Measurements from ENCODE around the genes GSTT2B and GGT5.

DNA sequence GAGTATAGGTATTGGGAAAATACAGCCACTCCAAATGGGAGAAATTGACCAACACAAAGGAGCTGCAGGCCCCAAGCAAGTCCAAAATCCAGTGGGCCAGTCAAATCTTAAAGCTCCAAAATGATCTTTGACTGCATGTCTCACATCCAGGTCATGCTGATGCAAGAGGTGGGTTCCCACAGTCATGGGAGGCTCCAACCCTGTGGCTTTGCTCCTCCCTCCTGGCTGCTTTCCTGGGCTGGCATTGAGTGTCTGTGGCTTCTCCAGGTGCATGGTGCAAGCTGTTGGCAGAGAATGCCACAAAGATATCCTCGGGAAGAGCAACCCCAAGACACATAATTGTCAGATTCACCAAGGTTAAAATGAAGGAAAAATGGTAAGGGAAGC lies 80.7 kb downstream of the IGLL5 start:
- PRO-cap: no peak
- RAMPAGE, long total RNA, 4 experiments: no peak in any of the 4 experiments

DNA sequence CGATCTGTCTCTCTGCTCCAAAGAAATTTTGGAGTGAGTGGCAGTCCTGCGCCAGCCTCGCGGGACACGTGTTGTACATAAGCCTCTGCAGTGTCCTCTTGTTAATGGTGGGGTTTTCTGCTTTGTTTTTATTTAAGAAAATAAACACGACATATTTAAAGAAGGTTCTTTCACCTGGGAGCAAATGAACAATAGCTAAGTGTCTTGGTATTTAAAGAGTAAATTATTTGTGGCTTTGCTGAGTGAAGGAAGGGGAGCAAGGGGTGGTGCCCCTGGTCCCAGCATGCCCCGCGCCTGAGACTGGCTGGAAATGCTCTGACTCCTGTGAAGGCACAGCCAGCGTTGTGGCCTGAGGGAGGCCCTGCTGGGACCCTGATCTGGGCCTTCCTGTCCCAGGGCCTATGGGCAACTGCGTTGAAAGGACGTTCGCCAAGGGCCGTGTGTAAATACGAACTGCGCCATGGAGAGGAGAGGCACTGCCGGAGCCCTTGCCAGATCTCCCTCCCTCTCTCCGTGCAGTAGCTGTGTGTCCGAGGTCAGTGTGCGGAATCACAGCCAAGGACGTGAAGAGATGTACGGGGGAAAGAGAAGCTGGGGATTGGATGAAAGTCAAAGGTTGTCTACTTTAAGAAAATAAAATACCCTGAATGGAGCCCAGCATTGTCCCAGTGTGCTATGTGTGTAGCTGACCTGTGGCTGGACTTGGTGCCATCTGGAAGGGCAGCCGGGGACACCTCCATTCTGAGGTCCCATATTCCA lies 17.2 kb downstream of the RSPH14 start:
- PRO-cap: no peak
- RAMPAGE, long total RNA, 4 experiments: no peak in any of the 4 experiments

- PRO-cap: no peak
- RAMPAGE, long total RNA, 4 experiments: no peak in any of the 4 experiments
Measured at GRCh38 chr22:23179816-23180300, 451 bp upstream of the BCR start.

DNA sequence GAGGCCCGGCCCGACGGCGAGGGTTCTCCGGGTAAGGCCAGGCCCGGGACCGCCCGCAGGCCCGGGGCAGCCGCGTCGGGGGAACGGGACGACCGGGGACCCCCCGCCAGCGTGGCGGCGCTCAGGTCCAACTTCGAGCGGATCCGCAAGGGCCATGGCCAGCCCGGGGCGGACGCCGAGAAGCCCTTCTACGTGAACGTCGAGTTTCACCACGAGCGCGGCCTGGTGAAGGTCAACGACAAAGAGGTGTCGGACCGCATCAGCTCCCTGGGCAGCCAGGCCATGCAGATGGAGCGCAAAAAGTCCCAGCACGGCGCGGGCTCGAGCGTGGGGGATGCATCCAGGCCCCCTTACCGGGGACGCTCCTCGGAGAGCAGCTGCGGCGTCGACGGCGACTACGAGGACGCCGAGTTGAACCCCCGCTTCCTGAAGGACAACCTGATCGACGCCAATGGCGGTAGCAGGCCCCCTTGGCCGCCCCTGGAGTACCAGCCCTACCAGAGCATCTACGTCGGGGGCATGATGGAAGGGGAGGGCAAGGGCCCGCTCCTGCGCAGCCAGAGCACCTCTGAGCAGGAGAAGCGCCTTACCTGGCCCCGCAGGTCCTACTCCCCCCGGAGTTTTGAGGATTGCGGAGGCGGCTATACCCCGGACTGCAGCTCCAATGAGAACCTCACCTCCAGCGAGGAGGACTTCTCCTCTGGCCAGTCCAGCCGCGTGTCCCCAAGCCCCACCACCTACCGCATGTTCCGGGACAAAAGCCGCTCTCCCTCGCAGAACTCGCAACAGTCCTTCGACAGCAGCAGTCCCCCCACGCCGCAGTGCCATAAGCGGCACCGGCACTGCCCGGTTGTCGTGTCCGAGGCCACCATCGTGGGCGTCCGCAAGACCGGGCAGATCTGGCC lies 1.2 kb downstream of the BCR start:
- PRO-cap: no peak
- RAMPAGE, long total RNA, 4 experiments: no peak in any of the 4 experiments

- PRO-cap: no peak
- RAMPAGE, long total RNA, 4 experiments: no peak in any of the 4 experiments
Measured at GRCh38 chr22:23192078-23192607, 11.8 kb downstream of the BCR start.

DNA sequence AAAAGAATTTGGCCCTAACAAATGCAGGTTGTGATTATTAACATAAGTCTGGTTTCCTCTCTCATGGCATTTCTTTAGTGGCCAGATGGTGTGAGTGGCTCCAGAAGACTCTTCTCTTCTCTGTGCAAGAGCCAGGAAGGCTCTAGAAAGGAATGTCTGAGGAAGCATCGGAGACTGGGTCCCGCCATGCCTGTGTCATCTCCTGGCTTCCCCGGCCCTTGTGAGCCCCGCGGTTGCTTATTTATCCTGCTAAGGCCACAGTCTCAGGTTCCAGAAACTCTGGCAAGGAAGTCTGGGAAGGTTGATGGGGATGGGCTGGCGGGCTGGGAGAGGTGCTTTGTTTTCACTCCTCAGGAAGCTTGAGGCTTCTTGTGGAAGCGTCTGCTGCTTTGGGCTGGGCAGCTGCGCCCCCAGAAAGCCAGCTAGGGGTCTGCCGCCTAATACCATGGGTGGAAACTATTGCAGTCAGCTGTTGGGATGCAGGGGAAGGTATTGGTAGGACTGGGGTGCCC lies 18.9 kb downstream of the BCR start:
- PRO-cap: no peak
- RAMPAGE, long total RNA, 4 experiments: no peak in any of the 4 experiments

GRCh38 chr22:23204808-23205430 lies 24.6 kb downstream of the BCR start:
- PRO-cap: no peak
- RAMPAGE, long total RNA, 4 experiments: no peak in any of the 4 experiments

GRCh38 chr22:23533719-23534247 lies 46.3 kb downstream of the IGLL1 start:
- PRO-cap: no peak
- RAMPAGE, long total RNA, 4 experiments: no peak in any of the 4 experiments

DNA sequence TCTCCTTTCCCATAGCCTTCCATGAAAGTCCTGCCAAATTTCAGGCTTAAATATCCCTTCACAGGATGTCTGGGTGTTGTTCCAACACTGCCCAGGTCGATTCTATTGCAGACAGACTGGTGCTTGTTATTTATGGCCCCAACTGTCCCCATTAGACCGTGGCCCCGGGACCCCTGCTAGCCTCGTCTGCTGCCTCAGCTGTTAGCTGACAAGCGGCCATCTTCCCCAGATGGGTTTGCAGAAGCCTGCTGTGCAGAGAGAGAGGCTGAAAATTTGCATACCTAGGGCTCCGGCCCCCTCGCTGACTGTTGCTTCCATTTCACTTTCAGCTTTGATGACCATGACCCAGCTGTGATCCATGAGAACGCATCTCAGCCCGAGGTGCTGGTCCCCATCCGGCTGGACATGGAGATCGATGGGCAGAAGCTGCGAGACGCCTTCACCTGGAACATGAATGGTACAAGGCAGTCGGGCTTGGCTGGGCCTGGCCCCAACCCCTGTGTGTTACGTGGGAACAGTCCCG lies 16.3 kb downstream of the SMARCB1 start:
- PRO-cap: no peak
- RAMPAGE, long total RNA, 4 experiments: no peak in any of the 4 experiments

DNA sequence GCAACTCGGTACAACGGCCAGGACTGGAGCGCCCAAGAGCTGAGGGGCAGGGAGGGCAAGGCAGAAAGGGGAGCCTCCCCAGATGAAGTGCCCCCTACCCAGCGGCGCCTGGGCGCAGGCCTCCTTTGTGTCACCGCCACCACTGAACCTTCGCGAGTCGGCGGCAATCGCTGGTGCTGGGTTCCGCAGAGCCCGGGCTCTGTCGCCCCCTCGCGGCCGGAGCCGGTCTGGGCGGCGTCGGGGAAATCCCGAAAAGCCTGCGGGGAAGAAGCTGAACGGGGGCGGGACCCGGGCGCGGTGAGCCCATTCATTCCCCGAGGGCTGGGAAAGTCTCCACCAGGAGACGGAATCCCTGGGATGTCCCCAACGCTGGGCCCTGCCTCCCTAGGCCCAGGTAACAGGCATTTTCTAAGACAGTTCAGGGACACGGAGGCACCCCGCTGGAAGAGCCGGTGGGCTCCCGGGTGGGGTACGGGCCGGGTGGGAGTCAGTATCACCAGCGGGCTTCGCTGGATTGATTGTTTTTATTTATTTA lies 8.1 kb upstream of the SLC2A11 start:
- PRO-cap: no peak
- RAMPAGE, long total RNA, 4 experiments: no peak in any of the 4 experiments

DNA sequence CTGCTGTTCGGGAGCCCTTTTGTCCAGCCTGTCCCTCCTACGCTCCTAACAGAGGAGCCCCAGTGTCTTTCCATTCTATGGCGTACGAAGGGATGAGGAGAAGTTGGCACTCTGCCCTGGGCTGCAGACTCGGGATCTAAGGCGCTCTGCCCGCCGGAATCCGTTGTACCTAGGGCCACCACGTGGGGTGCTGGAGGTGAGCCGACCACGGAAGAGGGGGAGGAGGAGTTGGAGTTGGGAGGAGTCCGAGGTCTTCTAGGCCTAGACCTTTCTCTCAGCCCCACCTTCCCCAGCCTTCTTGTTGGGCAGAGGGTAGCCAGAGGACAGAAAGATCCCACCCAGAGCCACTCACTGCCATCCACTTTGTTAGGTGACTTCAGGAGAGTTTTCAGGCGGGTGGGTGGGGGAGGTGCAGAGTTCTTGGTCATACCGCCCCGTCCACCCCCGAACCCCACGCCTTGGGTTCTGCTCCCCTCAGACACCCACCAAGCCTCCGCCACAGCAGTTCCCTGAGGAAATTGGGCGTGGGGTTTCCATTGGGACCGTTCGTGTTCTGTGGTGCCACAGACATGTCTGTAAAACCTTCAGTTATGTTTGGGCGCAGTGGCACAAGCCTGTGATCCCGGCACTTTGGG lies 1.3 kb downstream of the MIF start:
- PRO-cap: no peak
- RAMPAGE, long total RNA, 4 experiments: no peak in any of the 4 experiments

DNA sequence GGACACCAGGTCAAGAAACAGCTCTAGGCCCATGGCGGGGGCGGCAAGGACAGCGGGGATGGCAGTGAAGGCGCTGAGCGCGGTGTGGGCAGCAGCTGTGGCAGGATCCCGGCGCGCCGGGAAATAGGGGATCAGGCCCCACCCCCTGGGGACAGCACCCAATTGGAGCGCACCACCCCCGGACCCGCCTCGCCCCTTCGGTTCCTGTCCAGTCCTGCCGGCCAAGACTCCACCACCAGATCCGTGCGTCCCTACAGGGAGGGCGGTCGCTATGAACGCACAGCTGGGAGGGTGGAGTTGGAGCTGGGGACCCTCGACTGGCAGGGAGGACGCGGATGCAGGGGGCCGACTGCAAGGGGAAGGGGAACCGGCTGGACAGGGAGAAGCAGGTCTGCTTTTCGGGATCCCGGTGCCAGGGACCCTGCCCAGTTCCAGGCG lies at the start of gene GSTT2B:
GSTT2B (minus strand) TSS at position 97 of the 438 bp plus-strand sequence.
- PRO-cap: unidirectional peak, plus-strand start at position 238 of the sequence
- RAMPAGE, long total RNA, 4 experiments: no peak in any of the 4 experiments

DNA sequence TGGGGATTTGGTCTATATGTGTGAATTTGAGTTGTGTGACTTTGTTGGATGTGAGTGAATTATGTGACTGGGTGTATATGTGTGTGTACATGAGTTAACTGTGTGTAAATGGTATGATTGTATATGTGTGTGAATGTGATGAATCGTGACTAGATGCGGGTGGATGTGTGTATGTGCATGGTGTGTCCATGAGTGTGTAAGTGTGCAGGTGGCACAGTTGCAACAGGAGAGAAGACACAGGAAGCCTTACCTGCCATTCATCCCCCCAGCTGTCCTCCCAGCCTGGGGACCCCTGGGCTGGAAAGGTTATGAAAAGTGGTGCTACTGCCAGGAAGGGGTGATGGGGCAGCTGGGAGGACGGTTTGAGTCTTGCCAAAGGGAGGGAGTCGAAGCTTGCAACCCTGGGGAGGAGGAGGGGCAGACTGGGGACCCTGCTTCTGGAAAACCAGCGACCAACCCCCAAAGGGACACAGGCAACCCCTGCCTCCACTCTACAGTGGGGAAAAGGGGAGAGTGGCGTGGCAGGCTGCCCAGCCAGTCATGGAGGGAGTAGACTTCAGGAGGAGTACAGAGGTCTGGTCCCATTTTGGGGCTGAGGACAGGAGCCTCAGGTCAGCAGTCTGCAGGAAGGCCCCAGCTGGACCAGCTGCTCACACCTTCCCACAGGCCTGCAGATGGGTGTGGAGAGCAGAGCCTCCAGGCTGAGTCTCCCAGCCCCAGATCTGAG lies 3.5 kb downstream of the DDT start:
- PRO-cap: no peak
- RAMPAGE, long total RNA, 4 experiments: no peak in any of the 4 experiments

DNA sequence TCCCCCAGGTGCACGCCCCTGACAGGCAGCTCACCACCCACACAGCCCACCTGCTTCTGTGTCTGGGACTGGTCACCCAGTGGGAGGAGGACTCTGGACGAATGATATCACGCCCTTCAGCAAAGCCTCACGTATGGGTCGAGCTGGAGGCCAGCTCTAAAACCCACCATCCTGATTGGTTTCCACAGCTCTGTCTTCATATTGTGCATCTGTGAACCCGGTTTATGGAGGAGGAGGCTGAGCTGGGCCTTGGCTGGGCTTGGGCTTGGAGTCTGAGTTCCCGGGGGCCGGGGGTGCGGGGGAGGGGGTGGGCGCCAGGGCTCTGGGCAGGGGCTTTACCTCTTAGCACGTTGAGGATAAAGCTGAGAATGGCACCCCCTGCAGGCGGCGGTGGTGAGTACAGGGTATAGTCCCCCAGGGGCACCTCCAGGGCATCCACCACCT lies 13.8 kb downstream of the GGT5 start:
- PRO-cap: no peak
- RAMPAGE, long total RNA, 4 experiments: no peak in any of the 4 experiments

DNA sequence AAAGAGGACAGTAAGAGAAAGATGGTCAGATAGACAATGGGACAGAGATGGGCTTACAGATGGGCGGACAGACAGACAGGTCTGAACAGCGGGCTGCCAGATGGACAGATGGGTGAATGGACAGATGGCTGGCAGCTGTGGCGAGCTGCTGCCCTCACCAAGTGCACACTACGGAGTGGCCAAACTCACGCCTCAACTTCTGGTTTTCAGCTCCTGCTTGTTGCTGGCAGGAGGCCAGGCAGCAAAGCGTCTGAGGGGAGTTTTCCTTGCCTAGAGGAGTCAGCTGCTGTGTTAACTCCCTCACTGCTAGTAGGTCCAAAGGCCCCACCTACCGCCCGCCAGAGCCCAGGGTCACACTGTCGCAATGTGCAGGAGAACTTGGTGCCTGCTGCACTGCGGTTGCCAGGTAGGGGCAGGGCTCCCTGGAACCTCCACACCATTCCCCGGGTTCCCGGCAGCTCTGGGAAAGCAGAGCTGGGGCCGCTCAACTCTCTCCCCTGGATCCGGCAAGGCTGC lies at the start of gene GGT5:
GGT5 (minus strand) TSS at position 181 of the 516 bp plus-strand sequence.
- PRO-cap: no peak
- RAMPAGE, long total RNA, 4 experiments: start-site peak on the minus strand in 4 of 4 experiments, centred at positions 177 to 210 of the sequence, 150 to 909 reads per replicate

DNA sequence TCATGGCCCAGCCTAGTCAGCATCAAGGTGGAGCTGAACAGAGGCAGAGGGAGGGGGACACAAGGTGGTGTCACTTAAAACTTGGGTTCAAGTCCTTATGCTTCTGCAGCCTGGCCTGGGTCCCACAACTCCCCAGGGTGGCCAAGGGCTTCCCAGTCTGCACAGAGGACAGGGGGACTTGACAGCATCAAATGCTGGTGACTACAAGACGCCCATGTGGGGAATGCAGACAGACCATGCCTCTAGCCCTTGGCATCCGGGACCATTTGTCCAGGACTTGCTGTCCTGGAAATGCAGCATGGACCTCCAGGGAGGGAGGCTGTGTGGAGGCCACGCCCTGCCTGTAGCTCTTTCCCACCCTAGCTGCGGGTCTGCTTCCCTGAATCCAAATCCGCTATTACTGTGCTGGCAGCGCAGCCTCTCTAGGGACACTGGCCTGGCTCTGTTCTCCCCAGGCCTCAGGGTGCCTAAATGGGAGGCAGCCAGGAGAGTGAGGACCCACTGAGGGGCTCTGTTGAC lies 654 bp upstream of the GGT5 start:
- PRO-cap: bidirectional peak, plus-strand start at position 388 of the sequence, minus-strand start at position 268 of the sequence
- RAMPAGE, long total RNA, 4 experiments: no peak in any of the 4 experiments

GRCh38 chr22:24264036-24264855 lies 6.4 kb upstream of the SPECC1L start:
- PRO-cap: no peak
- RAMPAGE, long total RNA, 4 experiments: no peak in any of the 4 experiments

GRCh38 chr22:24271293-24271996 lies 814 bp downstream of the SPECC1L start:
- PRO-cap: no peak
- RAMPAGE, long total RNA, 4 experiments: no peak in any of the 4 experiments

DNA sequence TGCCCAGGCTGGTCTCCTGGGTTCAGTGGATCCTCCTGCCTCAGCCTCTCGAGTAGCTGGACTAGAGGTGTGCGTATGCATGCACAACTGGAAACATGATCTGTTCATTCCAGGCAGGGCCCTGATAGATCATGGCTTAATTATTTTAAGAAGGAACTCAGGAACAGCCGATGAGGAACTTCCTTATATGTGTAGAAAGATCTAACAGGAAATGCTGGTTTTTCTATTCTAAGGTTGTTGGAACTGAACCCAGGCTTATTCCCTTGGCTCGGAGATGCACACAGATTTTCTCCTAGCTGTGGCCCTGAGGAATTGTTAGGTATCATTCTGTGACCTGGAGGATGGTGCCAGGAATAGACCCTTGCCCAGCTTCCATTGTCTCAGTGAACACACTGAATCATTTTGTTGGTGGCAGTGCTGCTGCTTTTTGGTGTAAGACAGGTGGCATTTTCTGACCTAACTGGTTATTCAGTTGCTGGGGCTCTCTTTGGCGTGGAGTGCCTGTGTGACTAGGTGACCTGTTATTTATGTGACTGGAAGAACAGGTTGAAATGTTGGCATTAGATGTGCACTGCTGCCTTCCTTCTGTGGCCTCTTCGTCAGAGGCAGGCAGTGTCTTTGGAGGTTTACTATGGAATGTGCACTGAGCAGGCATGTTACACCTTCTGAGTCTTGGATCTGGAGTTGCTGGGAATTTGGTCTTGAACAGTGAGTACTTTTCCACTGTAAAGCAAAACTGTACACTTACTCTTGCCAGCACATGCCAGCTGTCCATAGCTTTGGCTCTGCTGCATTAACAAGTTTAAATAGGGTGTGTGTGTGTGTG lies 32.6 kb downstream of the SPECC1L start:
- PRO-cap: no peak
- RAMPAGE, long total RNA, 4 experiments: no peak in any of the 4 experiments

DNA sequence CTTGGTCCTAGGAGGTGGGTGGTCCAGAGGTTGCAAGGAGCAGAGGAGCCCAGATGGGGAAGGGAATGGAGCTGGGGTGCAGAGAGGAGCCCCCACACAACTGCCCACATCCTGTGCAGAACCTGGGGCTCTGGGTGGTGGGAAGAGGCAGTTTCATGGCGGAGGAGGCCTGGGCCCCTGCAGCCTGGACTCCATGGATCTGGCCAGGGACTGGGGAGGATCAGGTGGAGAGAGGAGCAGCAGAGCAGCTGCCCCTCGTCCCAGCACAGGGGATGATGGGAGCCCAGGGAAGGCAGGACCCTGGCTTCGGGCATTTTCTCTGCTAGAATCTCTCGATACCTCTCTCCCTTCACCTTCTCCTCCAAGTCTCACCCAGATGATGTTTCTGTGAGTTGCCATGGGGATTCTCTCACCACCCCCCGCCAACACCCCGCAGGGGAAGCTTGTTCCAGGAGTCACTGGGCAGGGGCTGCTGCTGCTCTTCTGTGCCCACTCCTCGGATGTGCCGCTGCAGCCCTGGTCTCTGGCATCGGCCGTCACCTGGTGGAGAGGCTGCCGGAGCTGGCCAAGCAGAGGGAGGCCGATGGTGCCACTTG lies 800 bp upstream of the ADORA2A start:
- PRO-cap: no peak
- RAMPAGE, long total RNA, 4 experiments: no peak in any of the 4 experiments